Skeletal muscle tissue (tissue), 7 donors: ENCODE data around the gene CCDC77.

DNA sequence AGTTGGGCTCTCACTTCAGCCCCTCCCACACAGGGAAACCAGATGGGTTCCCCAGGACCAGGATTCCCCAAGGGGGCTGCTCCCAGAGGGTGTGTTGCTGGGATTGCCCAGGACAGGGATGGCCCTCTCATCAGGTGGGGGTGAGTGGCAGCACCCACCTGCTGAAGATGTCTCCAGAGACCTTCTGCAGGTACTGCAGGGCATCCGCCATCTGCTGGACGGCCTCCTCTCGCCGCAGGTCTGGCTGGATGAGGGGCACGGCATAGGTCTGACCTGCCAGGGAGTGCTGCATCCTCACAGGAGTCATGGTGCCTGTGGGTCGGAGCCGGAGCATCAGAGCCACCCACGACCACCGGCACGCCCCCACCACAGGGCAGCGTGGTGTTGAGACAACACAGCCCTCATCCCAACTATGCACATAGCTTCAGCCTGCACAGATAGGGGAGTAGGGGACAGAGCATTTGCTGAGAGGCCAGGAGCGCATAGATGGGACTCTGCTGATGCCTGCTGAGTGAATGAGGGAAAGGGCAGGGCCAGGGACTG, 39.9 kb upstream of the IQSEC3 start:
- PRO-cap, 3 experiments, result no peak in any of the 3 experiments
- RAMPAGE, long total RNA, result no peak
- RRBS, 2 experiments, result no CpG with 5 or more reads among the region's 12 CpGs

DNA sequence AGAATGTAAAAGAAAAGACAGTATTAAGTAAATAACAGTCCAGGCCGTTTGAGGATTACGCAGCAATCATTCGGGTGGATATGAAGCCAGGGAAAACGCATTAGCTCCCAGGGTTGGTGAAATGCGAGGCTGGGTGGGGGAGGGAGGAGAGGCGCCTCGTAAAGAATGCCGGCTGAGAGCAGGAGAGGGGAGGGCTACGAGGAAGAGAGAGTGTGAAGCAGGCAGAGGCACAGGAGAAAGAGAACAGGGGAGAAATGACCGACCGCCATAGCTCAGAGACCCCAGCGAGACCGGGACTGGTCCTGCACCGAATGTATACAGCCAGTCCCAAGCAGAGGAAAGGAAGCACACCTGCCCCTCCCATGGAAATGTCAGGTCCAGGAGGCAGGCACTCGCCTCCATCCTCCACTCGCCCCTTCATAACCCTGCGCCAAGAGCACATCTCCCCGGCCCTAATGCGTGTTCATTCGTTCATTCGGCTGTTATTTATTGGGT, 73.1 kb downstream of the IQSEC3 start:
- PRO-cap, 3 experiments, result no peak in any of the 3 experiments
- RAMPAGE, long total RNA, result no peak
- RRBS, 2 experiments, result 9 to 15% methylated on average over 3 to 6 of the region's 21 CpGs

DNA sequence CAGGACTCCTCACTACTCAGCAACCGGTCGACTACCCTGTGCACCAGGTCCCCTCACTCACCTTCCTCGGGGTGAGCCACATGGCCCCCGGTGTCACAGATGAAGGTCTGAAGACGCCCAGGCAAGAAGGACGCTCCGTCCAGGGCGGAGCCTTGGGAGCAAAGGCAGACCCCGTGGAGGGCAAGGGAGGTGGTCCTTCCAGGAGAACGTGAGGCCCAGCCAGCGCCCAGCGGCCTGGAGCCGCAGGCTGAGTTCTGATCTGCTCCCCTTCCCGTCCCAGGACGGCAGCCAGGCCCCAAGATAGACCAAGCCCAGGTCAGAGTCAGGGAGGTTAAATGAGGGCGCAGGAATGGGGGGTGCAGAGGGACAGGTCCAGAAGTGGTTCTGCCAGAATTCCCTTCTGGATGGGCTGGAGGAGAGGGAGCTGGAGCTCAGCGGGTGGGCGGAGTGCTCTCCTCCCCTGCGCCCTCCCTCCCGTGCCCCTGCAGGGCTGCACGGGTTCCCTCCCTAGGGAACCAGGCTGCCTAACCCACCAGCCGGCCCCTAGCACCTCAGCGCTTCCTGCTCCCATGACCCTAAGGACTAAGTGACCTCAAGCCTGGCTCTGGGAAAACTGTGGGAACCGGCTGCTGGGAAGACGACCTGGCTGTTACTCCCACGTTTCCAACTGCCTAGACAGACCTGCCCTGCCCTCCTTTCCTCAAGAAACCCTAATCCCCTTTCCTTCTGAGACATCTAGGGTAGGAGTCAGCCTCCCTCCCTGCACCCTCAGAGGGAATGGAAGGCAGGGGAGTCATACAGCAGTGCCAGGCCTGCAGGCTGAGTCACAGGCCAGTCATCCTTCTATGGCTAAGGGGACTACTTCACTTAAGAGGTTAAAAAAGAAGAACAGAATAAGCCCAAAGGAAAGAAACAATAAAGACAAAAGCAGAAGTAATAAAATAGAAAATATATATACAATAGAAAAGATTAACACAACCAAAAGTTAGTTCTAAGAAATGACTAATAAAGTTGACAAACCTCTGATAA, 31.6 kb downstream of the SLC6A12 start:
- PRO-cap, 3 experiments, result peak in 2 of 3 experiments; most common minus-strand start position 402 of the sequence (in 2)
- RAMPAGE, long total RNA, result no peak
- RRBS, 2 experiments, result 55 to 59% methylated on average over 7 of the region's 26 CpGs

DNA sequence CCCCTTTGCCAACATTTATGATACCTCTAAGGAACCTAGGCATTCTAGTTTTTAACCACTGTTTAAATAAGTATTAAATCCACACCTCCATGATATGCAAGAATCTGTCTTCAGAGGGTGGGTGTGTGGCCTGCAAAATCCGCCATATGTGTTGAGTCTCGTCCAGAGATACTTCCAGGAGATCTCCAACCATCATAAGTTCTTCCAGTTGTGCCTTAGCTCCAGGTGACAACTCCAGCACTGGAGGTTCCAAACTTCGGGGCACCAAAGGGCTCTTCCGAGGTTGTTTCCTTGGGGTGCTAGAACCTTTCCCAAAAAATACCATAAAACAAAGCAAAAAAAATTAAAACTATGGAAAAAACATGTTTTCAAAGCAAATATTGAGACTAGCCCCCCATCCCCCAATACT, 32.9 kb upstream of the SLC6A13 start:
- PRO-cap, 3 experiments, result no peak in any of the 3 experiments
- RAMPAGE, long total RNA, result no peak
- RRBS, 2 experiments, result no CpG with 5 or more reads among the region's 4 CpGs

DNA sequence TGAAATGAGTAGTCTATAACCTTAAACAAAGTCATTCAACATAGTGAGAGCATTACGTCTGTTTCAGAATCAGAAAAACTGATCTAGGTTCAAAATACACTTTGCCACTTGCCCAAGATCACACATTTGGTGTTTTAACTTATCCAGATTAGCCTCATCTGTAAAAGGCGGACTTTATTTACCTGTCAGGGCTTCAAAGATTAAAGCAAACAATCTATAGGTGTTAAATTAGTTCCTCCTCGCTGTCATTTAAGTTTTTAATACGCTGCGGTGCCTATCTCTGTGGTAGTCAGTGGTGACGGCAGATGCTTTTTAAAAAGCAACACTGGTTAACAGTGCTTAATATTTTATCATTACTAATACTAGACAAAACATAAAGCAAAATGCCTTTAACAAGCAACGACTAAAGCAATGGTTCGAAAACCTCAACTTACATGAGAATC, 1.5 kb downstream of the KDM5A start:
- PRO-cap, 3 experiments, result no peak in any of the 3 experiments
- RAMPAGE, long total RNA, result no peak
- RRBS, 2 experiments, result no CpG with 5 or more reads among the region's 8 CpGs

GRCh38 chr12:401263-402072, at the start of gene CCDC77:
CCDC77 (plus strand) TSS chr12:401644.
- PRO-cap, 3 experiments, result peak in 1 of 3 experiments; most common plus-strand start chr12:401644 (in 1); most common minus-strand start chr12:401450 (in 1)
- RAMPAGE, long total RNA, result start-site peak on the plus strand at chr12:401632-401657, 26 and 8 reads in 2 replicates
- RRBS, 2 experiments, result under 1% methylated on average over 6 of the region's 46 CpGs; no CpG with 5 or more reads in 1 of the 2 experiments

DNA sequence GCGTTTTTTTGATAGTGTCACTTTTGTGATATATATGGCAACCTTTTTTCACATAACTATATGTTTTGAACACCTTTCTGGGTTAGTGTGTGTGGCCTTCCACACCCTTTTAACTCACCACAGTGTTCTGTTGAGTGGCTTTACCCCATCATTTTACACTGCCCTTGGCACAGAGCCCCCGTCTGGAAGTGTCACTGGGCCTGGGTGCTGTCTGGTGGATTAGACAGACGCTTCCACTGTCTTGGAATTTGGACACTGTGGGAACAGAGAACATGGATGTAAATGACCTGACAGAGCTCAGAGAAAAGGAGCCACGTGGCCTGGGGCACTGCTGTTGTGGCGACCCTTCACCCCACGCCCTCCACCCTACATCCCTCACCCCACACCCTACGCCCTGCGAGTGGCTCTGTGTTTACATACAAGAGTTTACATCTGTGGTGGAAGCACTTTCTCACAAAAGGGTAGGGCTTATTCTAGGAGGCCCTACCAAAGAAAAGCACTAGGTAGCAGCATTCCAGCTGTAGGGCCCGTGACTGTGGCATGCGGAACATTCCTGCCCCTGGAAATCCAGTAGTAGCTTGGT, 47.6 kb downstream of the B4GALNT3 start:
- PRO-cap, 3 experiments, result no peak in any of the 3 experiments
- RAMPAGE, long total RNA, result no peak
- RRBS, 2 experiments, result no CpG with 5 or more reads among the region's 10 CpGs

- PRO-cap, 3 experiments, result peak in 2 of 3 experiments; most common plus-strand start chr12:575897 (in 2)
- RAMPAGE, long total RNA, result no peak
- RRBS, 2 experiments, result 2 to 3% methylated on average over 12 of the region's 47 CpGs
Measured at GRCh38 chr12:575831-576746, 87.2 kb downstream of the NINJ2 start.

DNA sequence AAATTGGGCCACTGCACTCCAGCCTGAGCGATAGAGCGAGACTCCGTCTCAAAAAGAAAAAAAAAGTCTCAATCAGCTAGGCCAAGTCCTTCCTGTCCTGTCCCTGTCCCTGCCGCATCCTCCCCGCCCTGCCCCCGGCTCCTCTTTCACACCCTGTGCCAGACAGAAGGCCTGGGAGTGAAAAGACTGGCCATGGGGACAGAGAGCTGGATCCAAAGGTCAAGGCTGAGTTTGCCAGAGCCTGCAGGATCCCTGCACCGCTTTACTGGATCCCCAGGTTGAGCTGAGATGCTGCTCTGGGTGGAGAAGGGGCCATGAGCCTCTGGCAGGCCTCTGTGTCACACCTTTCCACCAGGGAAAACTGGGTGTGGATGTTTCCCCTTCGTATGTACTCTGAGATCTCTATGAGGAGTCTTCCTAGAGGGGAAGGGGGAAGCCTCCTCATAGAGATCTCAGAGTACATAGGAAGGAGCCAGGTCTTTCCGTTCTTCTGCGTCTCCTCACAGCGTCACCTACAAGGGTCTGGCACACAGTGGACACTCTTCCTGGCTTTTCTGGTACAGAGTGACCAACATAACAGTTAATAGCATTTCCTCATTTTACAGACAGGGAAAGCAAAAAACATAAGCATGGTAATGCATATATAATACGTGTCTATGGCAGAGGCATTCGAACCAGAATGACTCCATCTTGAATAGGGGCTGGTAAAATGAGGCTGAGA, 35.2 kb downstream of the NINJ2 start:
- PRO-cap, 3 experiments, result no peak in any of the 3 experiments
- RAMPAGE, long total RNA, result no peak
- RRBS, 2 experiments, result no CpG with 5 or more reads among the region's 13 CpGs

DNA sequence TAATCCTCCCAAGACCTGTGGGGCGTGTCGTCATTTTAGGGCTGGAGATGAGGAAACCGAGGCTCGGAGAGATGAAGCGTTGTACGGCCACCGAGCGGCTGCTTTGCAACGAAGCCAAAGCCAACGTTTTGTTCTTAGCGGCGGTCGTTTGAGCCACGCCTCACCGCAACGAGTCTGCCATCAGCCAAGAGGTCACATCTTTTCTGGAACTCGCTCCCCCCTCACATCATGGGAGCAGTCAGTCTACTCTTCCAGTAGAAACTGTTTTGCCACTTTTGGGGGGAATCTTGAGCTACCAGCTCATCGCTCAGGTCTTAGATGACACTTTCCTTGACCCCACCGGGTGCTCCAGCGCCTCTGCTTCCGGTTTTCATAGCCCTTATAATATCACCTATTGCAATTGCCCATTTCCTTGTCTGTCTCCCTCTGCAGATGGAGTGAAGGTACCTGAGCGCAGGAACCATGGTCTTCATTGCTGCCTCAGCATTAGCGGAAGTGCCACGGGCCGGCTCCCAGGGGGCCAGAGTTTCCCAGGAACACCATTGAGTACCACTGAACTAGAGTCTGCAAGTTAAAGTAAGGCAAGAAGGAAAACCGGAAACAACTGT, 19.6 kb downstream of the NINJ2 start:
- PRO-cap, 3 experiments, result peak in 2 of 3 experiments; most common plus-strand start position 54 of the sequence (in 1); most common minus-strand start position 103 of the sequence (in 1)
- RAMPAGE, long total RNA, result start-site peak on the minus strand centred at position 105 of the sequence, 12 bp wide, 45 and 34 reads in 2 replicates
- RRBS, 2 experiments, result 6 to 7% methylated on average over 2 of the region's 26 CpGs

- PRO-cap, 3 experiments, result no peak in any of the 3 experiments
- RAMPAGE, long total RNA, result no peak
- RRBS, 2 experiments, result no CpG with 5 or more reads among the region's 7 CpGs
Measured at GRCh38 chr12:673919-674820, 10.9 kb upstream of the NINJ2 start.

DNA sequence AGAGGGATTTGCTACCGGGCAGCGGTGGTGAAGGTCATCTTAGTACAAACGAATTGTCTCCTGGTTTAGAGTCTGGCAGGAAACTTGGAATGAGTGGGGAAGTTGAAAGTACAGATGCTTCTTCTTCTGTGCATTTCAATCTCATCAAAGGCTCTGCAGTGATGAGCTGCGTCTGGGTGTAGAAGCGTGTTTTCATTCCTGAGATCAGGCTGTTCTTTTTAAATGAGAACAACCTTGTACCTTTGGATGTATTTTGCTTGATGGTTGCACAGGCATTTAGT, 2.1 kb downstream of the WNK1 start:
- PRO-cap, 3 experiments, result no peak in any of the 3 experiments
- RAMPAGE, long total RNA, result no peak
- RRBS, 2 experiments, result no CpG with 5 or more reads among the region's 5 CpGs

GRCh38 chr12:763459-764088, 11.2 kb downstream of the WNK1 start:
- PRO-cap, 3 experiments, result no peak in any of the 3 experiments
- RAMPAGE, long total RNA, result no peak
- RRBS, 2 experiments, result no CpG with 5 or more reads among the region's 3 CpGs

DNA sequence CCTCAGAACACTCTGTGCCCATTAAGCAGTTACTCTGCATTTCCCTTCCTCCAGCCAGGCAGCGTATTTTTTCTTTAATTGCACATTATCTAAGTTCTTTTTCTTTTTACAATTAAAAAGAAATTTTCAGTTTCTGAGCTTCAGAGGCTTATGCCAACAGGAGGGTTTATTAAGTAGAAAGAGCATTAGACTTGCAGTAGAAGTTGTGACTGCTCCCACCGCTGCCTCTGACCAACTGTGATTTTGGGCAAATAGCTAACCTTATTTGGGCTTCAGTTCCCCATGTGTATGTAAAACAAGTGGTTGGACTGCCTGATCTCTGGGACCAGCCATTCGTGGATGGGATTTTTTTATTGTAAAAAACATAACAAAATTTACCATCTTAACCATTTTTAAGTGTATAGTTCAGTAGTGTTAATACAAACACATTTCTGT, 65.8 kb downstream of the WNK1 start:
- PRO-cap, 3 experiments, result no peak in any of the 3 experiments
- RAMPAGE, long total RNA, result no peak
- RRBS, 2 experiments, result no CpG with 5 or more reads among the region's 3 CpGs

GRCh38 chr12:833641-834425, 81.5 kb downstream of the WNK1 start:
- PRO-cap, 3 experiments, result no peak in any of the 3 experiments
- RAMPAGE, long total RNA, result no peak
- RRBS, 2 experiments, result no CpG with 5 or more reads among the region's 2 CpGs

GRCh38 chr12:883247-883702, 66.2 kb downstream of the RAD52 start:
- PRO-cap, 3 experiments, result no peak in any of the 3 experiments
- RAMPAGE, long total RNA, result no peak
- RRBS, 2 experiments, result no CpG with 5 or more reads among the region's 3 CpGs

DNA sequence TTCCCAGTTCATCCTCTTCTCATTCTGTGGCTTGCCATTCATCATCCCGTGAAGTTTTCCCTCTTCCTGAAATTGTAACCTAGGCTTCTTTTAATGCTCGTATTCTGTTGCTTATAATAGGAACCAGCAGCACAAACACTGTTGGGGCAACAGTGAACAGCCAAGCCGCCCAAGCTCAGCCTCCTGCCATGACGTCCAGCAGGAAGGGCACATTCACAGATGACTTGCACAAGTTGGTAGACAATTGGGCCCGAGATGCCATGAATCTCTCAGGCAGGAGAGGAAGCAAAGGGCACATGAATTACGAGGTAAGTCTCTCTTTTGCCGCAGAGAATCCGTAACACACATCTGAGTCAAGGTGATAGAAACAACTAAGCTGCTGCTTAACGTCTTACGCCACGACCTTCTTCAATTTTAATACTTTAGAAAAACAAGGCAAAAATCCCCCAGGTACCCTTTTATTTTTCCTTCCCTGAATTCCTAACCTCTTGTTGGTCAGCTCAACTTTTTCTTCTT, 41.7 kb downstream of the RAD52 start:
- PRO-cap, 3 experiments, result no peak in any of the 3 experiments
- RAMPAGE, long total RNA, result no peak
- RRBS, 2 experiments, result no CpG with 5 or more reads among the region's 11 CpGs

- PRO-cap, 3 experiments, result no peak in any of the 3 experiments
- RAMPAGE, long total RNA, result no peak
- RRBS, 2 experiments, result no CpG with 5 or more reads among the region's 15 CpGs
Measured at GRCh38 chr12:911782-912384, 37.6 kb downstream of the RAD52 start.

DNA sequence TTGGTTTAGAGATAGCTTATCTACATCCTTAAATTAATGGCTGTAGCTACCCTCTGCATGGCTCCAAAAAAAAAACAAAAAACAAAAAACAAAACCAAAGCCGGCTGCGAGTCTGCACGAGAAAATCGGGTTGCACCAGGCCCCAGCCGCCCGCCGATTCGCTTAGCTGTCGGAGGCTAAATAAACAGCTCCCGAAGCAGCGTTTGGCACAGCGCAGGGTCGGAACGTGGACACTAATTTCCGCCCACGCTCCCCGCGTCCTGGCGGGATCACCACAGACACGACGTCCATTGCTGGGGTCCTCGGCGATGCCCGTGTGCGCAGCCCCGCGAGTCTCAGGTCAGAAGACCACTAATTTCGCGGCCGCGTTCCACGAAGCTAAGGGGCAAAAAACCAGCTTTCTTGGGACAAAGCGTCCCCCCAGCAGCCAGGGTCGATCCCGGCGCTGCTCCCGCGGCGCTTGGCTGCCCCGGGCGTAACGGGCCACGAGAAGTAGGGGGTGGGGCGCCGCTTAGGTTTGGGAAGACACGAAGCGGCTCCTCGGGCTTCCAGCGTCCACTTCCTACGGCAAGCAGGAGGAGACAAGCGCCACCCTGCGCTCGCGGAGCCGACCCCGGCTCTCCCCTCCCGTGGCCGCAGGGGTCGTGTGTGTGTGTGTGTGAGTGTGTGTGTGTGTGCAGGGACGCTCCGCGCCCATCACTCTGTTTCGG, 577 bp upstream of the ERC1 start:
- PRO-cap, 3 experiments, result peak in 3 of 3 experiments; most common plus-strand start position 117 of the sequence (in 1); most common minus-strand start position 164 of the sequence (in 1)
- RAMPAGE, long total RNA, result start-site peak on the minus strand centred at position 527 of the sequence, 114 bp wide, 44 and 6 reads in 2 replicates
- RRBS, 2 experiments, result no CpG with 5 or more reads among the region's 63 CpGs

DNA sequence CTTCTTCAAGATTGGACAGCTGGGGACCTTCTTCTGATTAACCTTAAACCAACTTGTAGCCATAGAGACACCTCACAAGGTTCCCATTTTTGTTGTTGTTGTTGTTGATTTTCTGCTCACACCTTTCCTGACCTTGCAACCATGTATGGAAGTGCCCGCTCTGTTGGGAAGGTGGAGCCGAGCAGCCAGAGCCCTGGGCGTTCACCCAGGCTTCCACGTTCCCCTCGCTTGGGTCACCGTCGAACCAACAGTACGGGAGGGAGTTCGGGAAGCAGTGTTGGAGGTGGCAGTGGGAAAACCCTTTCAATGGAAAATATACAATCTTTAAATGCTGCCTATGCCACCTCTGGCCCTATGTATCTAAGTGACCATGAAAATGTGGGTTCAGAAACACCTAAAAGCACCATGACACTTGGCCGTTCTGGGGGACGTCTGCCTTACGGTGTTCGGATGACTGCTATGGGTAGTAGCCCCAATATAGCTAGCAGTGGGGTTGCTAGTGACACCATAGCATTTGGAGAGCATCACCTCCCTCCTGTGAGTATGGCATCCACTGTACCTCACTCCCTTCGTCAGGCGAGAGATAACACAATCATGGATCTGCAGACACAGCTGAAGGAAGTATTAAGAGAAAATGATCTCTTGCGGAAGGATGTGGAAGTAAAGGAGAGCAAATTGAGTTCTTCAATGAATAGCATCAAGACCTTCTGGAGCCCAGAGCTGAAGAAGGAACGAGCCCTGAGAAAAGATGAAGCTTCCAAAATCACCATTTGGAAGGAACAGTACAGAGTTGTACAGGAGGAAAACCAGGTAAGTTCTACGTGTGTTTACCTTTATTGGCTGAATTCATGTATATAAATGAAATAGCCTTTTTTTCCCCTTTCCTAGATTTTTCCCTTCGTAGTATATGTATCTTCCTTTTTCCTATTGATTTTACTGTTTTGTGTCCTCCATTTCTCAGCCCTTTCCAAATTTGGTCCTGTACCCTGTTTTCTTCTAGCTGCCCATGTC, 37.0 kb downstream of the ERC1 start:
- PRO-cap, 3 experiments, result no peak in any of the 3 experiments
- RAMPAGE, long total RNA, result no peak
- RRBS, 2 experiments, result no CpG with 5 or more reads among the region's 19 CpGs